ENCODE data around the genes HIC1, SGSM2, CLUH, OR1G1, OR1A2 and OR1E2.

DNA sequence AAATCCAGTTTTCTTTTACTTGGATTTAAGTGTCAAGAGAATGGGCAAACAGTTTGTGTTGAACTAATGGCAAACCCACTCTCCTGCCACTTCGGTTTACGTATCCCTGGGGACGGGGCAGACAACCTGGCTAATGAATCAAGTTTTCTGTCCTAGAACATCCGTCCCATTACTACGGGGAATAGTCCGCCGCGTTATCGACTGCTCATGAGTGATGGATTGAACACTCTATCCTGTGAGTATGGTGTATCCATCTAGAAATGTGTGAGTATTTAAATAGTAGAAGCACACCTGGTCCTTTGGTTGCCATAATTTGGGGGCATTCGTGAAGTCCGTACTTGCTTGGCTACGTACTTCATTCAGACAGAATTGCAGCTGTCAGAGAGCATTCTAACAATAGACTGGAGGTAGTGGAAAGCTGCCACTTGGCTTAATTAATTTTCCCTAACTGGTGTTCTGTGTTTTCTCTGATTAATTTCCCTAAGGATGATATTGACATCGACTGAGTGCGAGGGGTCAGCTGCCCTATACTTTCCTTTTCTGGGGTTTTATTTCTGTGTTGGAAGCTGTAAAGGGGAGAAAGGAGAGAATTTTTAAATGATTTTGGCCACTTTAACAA lies 14.1 kb downstream of the RPA1 start:
- PRO-cap, result no peak

- PRO-cap, result no peak
Observed at GRCh38 chr17:1966691-1967058, 58.5 kb downstream of the RTN4RL1 start.

DNA sequence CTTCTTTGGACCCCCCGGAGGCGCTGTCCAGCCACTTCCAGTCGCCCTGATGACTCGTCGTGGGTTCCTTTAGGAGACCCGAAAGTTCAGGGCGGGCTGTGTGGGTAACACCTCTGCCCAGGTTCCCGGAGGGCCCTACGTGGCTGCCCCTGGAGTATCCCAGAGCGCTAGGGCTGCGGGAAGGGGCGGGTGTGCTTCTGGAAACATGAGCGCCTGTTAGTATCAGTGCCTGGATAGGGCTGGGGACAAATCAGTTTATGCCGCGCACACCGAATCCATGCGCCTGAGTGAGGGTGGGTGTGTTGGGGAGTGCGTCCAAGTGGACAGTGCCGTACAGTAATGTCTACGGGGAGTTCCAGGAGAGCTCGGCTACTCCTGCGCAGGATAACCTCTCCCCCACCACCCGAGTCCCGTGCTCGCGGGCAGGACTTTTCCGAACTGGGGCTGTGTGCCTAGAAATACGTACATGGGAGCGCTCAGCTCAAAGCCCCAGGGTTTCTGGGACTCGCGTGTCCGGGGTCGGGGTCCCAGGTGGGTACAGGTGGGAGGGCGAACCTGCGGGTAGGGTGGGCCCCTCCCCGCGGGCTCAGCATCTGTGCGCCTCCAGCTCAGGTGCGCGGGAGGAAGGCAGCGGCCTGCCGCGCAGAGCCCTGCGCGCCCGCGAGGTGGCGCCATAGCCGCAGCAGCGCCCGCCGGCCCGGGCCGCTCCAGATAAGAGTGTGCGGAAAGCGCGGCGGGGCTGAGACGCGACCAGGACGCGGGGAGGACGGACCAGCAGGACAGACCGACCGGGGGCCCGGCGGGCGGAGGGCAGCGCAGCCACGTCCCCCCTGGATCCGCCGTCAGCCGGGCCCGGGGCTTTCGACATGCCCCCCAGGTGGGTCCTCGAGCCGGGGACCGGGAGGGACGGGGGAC lies at the start of gene HIC1:
TSS of gene HIC1 (plus strand) at position 742 of the 915 bp plus-strand sequence.
- PRO-cap, result unidirectional peak, plus-strand start at position 742 of the sequence

DNA sequence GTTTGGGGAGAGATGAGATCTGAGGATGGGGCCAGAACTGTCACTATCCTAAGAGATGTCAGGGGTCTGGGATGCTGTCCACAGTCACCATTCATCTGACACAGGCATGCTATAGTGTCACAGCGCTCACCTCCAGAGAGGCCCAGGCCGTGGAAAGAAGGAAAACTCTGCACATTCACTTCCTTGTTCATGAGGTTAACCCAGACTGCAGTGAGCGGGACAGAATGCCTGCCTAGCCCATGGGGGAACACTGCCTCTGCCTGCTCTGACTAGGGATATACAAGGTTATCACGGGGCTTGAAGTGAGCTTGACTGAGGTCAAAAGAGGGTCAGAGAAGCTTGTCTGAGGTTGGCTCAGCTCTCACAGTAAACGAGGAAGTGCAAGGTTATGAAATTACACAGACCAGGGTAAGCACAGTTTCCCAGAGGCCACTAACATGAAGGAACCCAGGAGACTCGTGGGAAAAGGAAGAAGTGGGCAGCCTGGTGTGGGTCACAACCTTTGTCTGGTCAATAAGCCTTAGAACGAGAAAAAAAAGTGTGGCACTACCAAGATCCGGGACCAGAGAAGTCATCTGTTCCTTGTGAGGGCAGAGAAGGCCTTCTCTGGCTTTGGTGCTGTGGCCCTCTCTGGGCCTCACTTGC lies 28.7 kb downstream of the HIC1 start:
- PRO-cap, result no peak

DNA sequence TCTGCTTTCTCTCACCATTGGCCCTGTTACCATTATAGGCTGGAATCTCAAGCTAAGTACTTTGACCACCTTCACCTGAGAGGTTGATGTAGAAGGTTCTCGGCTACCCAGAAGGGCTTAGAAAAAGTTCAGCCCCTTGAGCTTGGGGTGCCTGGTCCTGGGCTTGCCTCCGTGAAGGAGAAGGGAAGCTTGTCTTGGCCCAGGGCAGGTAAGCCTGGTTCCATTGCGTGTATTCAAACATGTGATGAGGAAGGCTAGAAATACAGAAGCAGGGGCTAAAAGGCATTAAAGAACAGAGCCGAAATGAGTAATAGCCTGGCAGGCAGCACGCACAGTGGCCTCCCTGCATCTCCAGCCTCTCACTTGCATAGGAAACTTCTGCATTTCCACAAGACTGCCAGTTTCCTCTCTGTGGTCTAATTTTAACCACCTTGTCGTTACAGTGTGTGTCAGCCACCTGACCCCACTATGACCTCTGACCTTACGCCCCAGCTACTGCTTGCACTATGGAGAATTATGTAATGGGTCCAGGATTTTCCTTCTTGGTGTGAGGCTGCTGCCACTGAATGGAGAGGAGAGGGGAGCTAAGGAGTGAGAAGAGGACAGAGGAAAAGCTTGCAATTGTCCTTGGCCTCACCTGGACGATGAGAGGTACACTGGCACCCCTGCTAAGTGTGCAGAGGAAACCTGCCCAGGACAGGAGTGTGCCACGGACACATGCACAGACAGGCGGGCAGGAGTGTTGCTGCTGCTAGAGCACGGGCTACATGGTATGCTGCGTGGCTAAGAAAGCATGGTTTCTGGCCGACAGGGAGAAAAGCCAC lies 32.8 kb downstream of the HIC1 start:
- PRO-cap, result no peak

GRCh38 chr17:2171678-2172516 lies 117.0 kb downstream of the HIC1 start:
- PRO-cap, result no peak

DNA sequence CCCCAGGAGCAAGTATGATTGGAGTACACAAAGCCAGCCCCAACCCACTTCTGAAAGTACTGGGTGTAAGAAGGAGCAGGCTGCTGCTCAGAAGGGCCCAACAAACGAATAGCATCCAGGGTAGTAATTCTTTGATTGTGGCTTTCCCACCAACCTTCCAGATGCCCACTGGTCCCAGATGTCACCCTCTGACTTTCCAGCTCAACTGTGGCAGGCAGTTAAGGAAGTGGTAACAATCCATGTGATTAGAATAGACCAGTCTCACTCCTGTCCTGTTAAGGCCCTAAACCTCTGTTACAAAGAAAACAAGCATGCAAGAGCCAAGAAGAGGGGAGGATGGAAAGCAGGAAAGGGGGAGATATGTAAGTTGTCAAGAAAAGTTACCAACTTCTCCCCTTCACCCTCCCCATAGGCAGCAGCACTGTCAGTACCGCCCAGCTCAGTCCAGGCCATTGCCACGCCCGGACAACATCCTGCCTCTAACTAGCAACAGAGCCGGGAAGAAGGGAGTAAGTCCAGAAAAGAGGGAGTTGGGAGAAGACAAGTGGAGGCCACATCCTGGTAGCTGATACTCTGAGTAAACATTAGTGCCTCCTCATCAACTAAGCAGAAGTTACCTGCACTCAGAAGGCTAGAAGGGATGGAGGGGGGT lies 113.7 kb downstream of the SMG6 start:
- PRO-cap, result no peak

DNA sequence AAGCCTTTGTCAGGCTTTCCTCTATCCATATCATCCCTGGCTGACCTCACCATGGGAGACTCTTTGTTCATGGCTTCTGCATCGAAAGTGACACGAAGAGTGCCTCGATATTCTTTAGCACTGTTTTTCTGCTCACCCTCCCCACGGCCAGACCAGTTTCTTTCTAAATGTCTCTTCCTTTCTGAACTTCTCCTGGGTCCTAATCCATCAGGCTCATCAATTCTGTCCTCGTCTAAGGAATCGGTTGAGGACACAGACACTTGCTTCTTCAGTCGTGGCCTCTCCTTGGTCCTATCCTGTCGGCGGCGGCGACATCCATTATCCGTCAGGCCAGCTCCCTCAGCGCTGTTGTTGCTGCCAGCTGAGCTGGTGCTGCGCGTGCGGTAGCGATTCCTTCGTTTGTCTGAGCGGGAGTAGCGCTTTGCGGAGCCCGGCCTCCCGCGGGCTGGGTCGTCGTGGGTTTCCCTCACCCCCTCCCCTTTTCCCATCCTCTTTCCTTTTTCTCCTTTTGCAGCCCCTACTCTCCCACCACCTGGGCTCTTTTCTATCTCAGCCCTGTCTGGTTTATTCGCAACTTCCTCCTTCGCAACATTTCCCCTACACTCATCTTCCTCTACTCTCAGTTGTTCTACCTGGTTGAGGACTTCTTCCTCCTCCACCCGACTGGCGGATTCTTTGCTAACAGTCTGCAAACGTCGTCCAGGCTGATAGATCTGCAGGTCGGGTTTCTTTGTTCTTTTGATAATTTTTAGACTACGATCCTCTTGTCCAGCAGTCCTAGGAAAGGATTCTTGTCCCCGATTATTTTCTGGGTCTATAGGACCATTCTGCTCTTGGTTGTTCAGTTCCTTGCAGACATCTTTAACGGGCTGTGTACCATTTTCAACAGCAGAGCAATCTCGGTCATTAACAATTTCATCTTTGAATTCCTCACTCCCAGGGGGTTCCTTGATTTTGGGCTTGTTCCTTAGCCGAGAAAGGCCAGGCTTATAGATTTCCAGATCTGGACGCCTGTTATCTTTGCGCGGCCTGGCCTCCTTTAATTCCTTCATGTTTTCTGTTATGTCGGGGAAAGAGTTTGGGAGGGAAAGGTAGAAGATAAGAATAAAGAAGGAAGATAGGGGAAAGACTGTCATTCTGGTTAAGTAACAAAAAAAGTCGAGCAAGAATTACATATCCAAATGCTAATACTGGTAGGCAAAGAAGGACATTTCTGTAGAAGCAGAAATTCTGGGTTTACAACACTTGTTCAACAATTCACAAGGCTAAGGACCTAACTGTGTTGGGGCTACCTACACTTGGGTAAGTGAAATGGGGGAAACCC lies 3.5 kb downstream of the SMG6 start:
- PRO-cap, result no peak

DNA sequence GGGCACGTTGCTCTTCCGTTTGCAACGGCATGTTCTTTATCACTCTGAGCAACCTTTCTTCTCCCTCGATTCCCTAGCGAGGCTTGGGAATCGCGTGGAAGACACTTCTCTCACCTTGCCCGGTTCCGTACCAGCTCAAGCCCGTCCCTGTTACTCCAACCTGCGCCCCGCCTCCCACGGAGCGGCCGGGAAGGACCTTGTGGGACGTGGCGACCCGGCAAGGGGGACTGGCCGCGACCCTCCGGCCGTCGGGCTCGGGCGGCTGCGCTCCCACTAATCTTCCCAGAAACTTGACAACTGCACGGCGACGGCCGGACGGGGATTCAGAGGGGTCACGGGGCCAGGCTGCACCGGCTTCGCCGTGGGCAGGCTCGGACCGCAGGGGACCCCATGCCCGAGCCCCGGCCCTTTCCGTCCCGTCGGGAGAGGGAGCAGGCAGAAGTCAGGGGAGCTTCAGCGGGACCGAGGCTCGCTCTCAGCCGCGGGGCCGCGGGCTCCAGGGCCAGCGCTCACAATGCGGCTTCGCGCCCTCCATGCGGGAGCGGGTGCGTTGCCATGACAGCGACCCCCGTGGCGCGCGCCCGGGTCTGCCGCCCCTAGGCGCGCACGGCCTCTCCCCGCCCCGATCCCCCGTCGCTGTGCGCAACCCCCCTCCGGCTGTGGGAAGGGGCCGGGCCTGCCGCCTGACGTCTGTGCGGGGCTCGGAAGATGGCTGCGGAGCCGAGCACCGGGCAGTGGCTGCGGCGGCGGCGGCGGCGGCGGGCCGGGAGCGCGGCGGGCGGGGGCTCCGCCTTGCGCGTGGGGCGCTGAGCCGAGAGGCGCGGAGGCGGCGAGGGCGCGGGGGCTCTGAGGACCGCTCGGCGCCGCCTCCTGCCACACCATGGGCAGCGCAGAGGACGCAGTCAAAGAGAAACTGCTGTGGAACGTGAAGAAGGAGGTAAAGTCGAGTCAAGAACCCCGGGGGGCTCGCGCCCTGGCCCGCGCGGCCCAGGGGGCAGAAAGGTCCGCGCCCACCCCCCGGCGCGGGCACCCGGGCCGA lies at the start of gene SGSM2:
TSS of gene SGSM2 (plus strand) at position 693 of the 1,039 bp plus-strand sequence.
- PRO-cap, result bidirectional peak, plus-strand start at position 707 of the sequence, minus-strand start at position 638 of the sequence

GRCh38 chr17:2347459-2348709 lies 10.6 kb downstream of the SGSM2 start:
- PRO-cap, result no peak

- PRO-cap, result no peak
Observed at GRCh38 chr17:2530911-2531834, 19.5 kb upstream of the METTL16 start.

DNA sequence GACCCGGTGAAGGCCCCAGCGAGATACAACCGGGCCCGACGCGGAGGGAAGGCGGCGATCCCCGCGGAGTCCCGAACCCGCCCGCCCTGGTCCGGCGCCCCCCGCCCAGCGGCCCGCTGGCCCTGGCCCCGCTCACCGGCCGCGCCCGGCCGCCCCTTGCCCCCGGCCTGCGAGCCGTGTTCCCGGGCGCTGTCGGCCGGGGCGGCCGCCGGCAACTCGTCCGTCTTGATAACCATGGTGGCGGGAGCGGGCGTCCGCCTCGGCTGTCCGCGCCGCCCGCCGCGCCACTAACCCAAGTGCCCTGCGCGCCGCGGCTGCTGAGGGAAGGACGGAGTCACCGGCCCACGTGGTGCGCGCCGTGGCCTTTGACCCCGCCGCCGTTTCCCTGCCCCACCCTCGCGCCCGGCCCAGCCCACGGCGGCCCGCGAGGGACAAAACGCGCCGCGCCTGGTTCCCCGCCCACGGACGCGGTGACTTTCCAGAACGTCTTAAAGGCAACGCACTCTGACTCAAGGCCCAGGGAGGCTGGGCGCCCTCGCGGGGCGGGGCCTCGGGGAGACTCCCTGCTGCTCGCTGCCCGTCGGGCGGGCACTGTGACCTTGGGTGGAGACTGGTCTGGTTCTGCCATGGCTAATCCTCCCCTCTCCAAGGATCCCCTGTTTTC lies at the start of gene CLUH:
TSS of gene CLUH (minus strand) at position 339 of the 664 bp plus-strand sequence.
- PRO-cap, result bidirectional peak, plus-strand start at position 596 of the sequence, minus-strand start at position 289 of the sequence

GRCh38 chr17:2865138-2865681 lies 69.0 kb downstream of the RAP1GAP2 start:
- PRO-cap, result no peak

GRCh38 chr17:2894678-2895191 lies 98.5 kb downstream of the RAP1GAP2 start:
- PRO-cap, result no peak

DNA sequence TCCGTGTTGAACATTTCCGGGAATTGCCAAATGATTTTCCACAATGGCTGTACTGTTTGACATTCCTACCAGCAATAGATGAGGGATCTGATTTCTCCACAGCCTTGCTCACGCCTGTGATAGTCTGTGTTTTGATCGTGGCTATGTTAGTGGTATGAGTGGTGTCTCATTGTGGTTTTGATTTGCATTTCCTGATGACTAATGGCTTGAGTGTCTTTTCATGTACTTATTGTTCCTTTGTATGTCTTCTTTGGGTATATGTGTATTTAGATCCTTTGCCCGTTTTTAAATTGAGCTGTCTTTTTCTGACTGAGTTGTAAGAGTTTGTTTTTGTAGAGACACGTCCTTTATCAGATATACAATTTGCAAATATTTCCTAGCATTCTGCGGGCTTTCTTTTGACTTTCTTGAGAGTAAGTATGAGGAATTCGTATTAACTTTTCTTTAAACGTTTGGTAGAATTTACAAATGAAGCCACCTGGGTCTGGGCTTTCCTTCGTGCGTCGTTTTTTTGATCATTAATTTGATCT lies 108.2 kb downstream of the OR1D5 start:
- PRO-cap, result no peak

- PRO-cap, result no peak
Observed at GRCh38 chr17:3004832-3005627, 58.4 kb downstream of the OR1D5 start.

DNA sequence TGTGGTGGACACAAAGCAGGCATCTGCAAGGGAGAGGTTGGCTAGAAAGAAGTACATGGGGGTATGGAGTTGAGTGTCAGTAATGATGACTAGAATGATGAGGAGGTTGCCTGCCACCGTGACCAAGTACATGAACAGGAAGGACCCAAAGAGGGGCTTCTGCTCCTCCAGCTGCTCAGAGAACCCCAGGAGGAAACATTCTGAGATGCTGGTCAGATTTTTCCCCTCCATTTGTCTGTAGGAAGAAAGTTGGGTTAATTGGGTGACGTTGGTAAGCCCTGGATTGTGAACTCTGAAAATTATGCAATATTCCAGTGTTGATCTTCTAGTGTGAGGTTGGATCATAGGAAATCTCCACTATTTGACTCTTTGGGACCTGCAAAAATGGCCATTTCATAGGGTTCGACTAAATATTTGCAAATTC lies at the start of gene OR1G1:
TSS of gene OR1G1 (minus strand) at position 231 of the 424 bp plus-strand sequence.
- PRO-cap, result no peak

GRCh38 chr17:3197260-3197681 lies at the start of gene OR1A2:
OR1A2 (plus strand) TSS chr17:3197519.
- PRO-cap, result no peak

DNA sequence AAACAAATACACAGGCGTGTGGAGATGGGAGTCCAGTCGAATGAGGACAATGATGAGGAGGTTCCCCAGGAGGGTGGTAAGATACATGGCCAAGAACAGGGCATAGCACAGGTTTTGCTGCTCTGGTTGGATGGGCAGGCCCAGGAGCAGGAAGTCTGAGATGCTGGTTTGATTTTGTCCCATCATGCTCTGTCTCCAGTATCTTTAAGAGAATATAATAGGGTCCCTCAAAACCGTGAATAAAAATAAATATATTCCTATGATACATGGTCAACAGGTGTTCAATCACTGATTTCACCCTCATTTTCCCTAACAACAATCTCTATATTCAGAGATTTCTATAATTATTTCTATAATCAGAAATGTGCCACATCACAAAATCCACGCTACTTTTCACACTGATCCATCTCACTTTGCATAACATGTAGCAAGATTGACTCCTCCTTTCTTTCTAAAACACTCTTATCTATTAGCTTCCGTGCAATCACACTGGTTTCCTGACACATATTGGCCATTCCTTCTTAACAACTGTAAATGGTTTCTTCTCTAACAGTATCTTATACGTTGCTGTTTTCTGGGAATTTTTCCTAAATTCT lies at the start of gene OR1E2:
TSS of gene OR1E2 (minus strand) at position 186 of the 596 bp plus-strand sequence.
- PRO-cap, result no peak

DNA sequence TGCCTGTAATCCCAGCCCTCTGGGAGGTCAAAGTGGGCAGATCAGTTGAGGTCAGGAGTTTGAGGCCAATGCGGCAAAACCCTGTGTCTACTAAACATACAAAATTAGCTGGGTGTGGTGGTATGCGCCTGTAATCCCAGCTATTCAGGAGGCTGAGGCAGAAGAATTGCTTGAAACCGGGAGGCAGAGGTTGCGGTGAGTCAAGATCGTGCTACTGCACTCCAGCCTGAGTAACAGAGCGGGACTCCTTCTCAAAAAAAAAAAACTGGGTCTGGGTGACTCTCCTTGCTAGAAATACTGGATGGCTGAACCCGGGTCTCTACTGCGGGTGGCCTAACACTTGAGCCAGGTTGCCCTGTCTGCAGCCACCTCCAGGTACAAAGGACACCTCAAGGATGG lies 10.9 kb downstream of the TRPV3 start:
- PRO-cap, result no peak